Mesangial cell (primary cell): Measurements from ENCODE around the genes TRABD, SELENOO, NCAPH2 and ODF3B.

DNA sequence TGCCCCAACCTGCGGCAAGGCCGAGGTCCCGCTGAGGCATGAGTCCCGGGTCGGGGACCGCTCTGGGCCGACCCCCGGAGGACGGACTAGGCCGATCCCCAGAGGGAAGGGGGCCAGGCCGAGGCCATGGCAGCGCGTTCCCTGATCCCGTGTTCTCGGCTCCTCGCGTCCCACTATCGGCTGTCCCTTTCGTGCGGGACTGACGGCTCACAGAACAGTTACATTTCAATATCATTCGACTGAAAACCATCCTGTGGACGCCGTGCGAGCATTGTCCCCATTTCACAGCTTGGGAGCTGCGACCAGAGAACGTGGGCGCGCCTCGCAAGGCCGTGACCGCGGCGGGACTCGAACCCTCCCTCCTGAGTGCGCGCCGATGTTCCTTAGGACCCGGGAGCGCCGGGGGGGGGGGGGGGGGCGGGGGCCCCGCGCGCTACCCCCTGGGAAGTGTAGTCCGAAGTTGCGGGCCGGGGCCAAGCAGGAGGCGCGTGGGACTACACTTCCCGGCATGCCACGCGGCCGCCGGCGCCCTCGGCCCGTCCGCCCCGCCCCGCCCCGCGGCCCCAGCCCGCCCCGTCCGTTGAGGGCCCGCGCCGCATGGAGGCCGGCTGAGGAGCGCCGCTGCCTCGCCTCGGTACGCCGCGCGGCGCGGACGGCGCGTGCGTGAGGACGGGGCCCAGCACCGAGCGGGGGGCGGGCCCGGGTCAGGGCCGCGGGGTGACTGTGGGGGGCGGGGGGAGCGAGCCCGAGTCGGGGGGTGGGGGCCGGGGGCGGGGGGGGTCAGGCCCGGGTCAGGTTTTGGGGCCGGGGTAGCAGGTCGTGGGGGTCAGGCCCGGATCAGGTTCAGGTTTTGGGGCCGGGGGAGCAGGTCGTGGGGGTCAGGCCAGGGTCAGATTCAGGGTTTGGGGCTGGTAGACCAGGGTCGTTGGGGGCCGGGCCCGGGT lies at the start of gene TRABD:
TRABD (plus strand) TSS at position 571 of the 944 bp plus-strand sequence.
- RAMPAGE, long total RNA: start-site peak on the plus strand centred at position 584 of the sequence, 26 bp wide, 139 reads

DNA sequence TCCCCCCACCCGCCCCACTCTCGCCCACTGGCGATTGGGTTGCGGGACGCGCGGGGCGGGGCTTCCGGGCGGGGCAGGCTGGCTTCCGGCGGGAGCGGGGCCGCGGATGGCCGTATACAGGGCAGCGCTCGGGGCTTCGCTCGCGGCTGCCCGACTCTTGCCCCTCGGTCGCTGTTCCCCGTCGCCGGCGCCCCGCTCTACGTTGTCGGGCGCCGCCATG lies at the start of gene SELENOO:
SELENOO (plus strand) TSS at position 81 of the 220 bp plus-strand sequence.
- RAMPAGE, long total RNA: no peak

DNA sequence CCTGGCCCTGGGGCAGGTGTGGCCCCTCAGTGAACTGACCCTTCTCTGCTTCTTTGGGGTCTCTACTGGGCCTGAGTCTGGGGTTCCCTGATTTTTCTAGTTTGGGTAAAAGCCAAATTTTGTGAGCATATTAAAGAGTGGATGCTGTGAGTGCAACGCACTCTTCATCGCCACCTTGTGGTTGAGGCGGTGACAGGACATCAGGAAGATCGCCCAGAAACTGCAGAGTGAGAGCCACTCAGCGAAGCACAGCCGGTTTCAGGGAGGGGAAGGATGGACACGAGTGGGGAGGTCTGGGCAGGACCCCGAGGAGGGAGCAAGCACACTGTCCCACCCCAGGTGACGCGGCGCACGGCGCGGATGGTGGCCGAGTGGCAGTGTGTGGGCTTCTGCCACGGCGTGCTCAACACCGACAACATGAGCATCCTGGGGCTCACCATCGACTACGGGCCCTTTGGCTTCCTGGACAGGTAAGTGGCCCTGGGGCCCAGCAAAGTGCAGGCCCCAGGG lies 9.1 kb downstream of the SELENOO start:
- RAMPAGE, long total RNA: no peak

DNA sequence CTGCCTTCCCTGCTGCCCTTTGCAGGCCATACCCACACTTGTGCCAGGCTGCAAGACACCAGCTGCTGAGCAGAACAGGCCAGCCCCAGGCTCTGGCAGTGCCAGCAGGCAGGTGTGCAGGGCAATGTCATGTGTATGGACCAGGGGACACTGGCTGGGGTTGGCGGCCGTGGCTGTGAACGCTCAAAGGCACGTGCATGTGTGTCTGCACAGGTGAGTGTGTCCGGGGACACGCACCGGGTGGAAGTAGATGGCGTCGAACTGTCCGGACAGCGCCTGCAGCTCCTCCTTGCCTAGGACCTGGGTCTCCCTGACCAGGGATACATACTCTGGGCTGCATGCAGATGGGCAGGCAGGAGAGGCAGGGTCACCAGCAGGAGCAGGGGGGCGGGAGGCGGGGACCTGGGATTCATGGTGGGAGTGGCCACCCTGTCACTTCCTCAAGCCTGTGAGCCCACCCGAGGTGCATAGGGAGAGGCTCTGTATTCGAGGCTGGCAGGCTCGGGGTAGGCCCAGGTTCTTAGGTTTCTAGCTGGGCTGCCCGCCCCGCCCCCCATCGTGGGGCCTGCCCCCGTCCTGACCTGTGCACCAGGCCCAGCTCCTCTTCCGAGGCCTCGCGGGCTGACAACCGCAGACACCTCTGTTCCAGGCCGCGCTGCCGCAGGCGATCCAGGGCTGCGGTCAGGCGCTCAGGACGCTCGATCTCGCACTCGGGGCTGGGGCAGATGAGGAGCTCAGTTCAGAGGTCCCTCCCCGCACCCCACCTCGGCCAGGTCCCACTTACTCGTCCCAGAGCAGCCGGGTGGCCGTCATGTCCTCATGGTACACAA lies 660 bp downstream of the HDAC10 start:
- RAMPAGE, long total RNA: no peak

- RAMPAGE, long total RNA: no peak
Measured at GRCh38 chr22:50443320-50443722, 31.5 kb downstream of the SBF1 start.

DNA sequence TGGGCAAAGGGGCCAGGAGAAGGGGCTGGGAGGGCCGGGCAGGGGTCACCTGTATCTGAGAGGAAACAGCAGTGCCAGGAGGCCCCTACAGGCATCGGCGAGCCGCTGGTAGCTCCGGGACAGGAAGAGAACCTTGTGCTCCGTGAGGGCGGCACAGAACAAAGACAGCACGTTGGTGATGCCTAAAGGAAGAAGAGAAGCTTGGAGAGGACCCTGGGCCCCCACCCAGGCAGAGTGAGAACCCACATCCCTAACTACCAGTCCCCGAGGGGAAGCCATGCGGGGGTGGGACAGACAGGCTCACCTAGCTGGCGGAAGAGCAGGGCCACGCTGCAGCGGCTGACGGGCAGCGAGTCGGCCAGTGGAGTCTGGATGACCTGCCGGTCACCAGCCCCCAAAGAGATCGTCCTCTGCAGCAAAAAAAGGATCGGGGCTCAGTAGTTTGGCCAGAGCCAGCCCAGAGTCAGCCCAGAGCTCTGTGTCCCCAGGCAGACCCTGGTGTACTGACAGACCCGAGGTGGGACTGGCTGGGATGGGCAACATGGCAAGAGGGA lies 8.5 kb downstream of the SBF1 start:
- RAMPAGE, long total RNA: no peak

DNA sequence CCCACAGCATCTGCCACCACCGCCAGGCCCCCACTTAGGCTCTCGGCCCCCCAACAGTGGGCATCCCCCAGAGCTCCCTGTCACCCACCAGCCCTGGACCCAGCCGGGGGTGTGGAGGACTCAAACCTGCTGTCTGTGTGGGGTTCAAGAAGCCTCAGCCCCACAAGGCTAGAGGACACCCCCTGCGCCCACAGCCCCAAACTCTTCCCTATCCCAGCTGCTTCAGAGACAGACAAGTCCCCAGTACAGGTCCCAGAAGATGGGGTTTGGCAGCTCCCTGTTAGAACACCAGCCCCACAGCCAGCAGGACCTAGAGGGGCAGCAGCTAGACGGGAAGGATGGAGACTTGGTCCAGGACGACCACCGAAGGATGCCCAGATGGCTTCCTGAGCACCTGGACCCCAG lies 6.0 kb downstream of the SBF1 start:
- RAMPAGE, long total RNA: no peak

GRCh38 chr22:50485631-50485972 lies 1.1 kb upstream of the MIOX start:
- RAMPAGE, long total RNA: no peak

GRCh38 chr22:50506587-50507285 lies 766 bp downstream of the LMF2 start:
- RAMPAGE, long total RNA: no peak

DNA sequence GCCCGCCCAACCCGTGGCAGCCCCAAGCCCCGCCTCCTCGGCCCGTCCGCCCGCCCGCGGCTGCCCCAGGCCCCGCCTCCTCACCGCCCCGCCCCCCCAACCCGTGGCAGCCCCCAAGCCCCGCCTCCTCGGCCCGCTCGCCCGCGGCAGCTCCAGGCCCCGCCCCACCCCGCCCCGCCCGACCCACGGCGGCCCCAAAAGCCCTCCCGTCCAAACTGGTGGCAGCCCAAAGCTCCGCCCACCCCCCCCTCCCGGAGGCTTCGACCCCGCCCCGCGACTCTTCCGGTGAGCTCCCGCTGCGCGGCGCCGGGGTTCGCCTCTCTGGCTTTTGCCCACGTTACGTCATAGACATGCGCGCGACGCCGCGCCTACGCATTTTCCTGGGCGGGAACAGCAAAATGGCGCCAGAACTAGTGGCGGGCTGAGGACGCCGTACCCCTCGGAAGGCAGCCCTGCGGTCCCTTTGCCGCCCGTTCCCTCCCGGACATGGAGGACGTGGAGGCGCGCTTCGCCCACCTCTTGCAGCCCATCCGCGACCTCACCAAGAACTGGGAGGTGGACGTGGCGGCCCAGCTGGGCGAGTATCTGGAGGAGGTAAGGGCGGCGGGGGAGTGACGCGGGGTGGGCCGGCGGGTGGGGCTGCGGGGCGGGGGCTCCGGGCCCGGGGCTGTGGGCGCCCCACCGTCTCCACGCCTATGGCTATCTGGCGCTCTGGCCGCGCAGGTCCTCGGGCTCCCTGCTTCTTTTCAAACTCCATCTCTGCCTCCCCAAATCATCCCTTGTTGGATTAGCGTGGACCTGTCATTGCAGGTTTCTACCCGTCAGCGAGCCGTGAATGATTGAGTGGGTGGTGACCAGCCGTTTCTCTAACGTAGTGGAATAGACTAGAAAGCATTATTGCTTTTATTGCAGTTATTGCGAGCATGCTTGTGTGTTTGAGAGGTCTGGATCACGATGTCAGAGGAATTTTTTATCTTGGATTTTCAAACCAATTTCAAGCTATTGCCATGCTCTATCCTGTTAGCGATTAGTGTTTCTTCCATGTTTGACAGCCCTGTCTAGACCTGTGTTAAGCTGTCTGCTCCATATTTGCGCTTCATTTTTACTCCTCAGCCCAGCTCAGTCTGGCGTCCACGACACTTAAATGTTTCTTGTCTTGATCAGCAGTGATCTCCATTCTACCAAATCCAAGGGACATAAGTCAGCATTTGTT lies at the start of gene NCAPH2:
NCAPH2 (plus strand) TSS at position 373 of the 1,213 bp plus-strand sequence.
- RAMPAGE, long total RNA: no peak

- RAMPAGE, long total RNA: no peak
Measured at GRCh38 chr22:50523354-50523651, 2.1 kb downstream of the SCO2 start.

GRCh38 chr22:50532066-50532780 lies at the start of gene ODF3B:
Gene ODF3B, minus strand, starts transcription at chr22:50532498.
- RAMPAGE, long total RNA: no peak

- RAMPAGE, long total RNA: no peak
Measured at GRCh38 chr22:50534066-50534762, 1.9 kb upstream of the ODF3B start.

GRCh38 chr22:50562407-50562802 lies 314 bp downstream of the SYCE3 start:
- RAMPAGE, long total RNA: no peak

DNA sequence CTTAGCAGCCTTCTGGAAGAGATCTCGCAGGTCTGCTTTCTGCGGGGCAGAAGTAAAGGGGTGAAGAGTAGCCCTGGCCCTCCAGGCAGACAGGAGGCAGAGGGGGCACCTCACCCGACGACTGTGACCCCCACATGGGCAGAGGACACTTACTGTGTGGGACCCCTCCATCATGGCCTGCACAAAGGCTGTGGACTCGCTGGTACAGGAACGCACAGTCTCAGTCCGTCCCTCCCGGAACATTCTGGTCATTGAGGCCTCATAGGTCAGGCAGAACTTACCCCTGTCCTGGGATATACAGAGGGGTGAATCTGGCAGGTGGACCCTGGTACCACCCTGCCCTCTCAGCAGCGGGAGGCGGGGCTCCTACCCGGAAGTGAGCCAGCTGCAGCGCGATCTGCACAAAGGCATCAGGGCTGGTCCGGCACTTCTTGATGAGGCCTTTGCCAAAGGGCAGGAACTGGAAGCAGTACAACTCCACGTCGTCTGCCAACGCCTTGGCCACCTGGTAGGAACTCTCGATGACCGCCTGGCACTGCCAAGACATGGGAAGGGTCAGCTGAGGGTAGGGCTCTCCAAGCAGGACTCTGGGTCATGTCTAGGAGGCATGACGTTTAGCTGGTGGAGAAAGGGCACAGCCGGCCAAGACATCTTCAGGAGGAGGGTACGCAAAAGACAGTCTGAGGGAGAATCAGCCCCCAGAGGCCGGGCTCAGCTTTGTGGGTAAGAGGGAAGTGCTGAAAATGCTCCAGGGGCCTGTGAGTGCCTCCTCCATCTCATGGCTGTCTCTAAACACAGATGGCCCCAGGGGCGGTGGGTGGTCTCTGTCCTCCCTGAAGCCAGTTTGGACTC lies 7.0 kb downstream of the CPT1B start:
- RAMPAGE, long total RNA: no peak

- RAMPAGE, long total RNA: no peak
Measured at GRCh38 chr22:50640906-50641360, 13.0 kb upstream of the ARSA start.

DNA sequence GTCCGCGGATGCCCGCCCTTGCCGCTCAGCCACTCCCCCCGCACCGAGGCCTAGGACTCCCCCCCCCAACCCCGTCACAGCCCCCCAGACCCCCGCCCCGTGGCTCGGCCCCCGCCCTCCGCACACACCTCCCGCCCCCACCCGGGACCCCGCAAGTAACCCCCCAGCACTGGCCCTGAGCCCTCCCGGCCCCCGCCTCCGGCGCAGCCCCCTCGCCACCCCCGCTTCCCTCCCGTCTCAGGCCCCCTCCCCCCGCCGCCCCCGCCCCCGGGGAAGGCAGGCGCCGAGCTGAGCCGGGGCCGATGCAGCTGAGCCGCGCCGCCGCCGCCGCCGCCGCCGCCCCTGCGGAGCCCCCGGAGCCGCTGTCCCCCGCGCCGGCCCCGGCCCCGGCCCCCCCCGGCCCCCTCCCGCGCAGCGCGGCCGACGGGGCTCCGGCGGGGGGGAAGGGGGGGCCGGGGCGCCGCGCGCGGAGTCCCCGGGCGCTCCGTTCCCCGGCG lies 46.2 kb upstream of the ARSA start:
- RAMPAGE, long total RNA: no peak

- RAMPAGE, long total RNA: no peak
Measured at GRCh38 chr22:50683757-50684773, 53.9 kb upstream of the ACR start.